Skeletal muscle tissue (tissue), 7 donors: Measurements from ENCODE around the genes NOG and CCDC182.

DNA sequence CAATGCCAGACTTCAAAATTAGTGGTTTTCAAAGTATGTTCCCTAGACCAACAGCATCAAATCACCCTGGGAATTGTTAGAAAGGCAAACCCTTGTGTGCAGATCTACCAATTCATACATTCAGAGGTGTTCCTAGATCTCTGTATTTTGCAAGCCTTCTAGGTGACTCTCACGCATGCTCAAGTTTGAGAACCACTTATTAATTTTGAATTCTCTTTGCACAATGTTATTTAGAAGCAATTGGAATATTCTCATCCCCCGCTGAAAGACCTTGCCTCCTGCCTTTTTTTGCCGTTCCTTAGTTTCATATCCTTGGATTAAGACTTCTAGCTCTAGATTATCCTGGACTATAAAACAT, 82.7 kb downstream of the PCTP start:
- PRO-cap, 3 experiments, result peak in 2 of 3 experiments; most common minus-strand start position 289 of the sequence (in 2)
- RAMPAGE, long total RNA, result no peak
- RRBS, 2 experiments, result no CpG with 5 or more reads among the region's 3 CpGs

- PRO-cap, 3 experiments, result no peak in any of the 3 experiments
- RAMPAGE, long total RNA, result no peak
- RRBS, 2 experiments, result no CpG with 5 or more reads among the region's 3 CpGs
These were observed 20.6 kb downstream of the ANKFN1 start for GRCh38 chr17:56173698-56174411.

DNA sequence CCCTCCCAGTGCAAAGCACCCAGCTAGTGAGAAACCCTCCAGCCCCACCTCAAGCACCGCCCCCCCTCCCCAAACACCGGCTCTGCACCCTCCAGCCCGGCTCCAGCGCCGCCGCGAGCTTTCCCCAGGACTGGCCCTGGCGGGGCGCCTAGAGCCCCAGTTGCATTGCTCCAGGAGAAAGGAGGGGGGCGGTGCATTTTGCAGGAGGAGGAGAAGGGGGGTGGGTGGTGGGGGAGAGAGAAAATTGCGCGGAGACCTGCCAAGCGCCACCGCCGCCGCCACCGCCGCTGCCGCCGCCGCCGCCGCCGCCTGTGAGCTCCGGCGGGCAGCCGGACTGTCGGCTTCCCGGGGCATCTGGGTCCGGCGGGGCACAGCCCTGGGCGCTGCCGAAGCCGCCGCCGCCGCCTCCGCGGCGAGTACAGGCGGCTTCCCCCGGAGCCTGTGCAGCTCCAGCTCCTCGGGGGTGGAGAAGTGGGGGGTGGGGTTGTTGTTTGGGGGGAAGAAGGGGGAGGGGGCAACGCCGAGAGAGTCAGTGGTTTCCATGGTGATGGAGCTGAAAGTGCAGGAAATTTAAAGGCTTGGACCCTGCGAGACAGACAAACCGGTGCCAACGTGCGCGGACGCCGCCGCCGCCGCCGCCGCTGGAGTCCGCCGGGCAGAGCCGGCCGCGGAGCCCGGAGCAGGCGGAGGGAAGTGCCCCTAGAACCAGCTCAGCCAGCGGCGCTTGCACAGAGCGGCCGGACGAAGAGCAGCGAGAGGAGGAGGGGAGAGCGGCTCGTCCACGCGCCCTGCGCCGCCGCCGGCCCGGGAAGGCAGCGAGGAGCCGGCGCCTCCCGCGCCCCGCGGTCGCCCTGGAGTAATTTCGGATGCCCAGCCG, at the start of gene NOG:
Gene NOG, plus strand, starts transcription at position 599 of the 877 bp plus-strand sequence.
- PRO-cap, 3 experiments, result peak in 2 of 3 experiments; most common plus-strand start position 731 of the sequence (in 2)
- RAMPAGE, long total RNA, result no peak
- RRBS, 2 experiments, result 2% methylated on average over 42 of the region's 89 CpGs

DNA sequence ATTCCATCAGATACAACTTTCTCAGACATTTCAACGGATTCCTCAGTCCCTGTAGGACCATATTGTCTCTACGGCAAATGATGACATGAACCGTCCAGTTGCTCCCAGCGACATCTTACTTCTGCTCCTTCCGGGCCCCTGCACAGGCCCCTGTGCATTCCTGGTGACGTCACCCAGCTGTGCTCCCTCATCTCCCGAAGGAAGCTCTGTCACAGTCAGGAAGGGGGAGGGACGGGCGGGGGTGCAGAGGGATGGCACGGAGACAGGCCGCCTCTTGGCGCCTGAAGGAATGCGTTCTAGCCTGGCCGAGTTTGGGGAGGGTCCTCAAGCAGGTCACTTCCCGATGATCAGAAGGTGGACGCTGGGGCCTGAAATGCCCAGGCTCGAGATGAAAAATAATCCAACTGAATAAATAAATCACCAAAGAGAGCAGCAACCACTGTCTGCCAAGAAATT, 114.1 kb downstream of the NOG start:
- PRO-cap, 3 experiments, result no peak in any of the 3 experiments
- RAMPAGE, long total RNA, result no peak
- RRBS, 2 experiments, result no CpG with 5 or more reads among the region's 17 CpGs

DNA sequence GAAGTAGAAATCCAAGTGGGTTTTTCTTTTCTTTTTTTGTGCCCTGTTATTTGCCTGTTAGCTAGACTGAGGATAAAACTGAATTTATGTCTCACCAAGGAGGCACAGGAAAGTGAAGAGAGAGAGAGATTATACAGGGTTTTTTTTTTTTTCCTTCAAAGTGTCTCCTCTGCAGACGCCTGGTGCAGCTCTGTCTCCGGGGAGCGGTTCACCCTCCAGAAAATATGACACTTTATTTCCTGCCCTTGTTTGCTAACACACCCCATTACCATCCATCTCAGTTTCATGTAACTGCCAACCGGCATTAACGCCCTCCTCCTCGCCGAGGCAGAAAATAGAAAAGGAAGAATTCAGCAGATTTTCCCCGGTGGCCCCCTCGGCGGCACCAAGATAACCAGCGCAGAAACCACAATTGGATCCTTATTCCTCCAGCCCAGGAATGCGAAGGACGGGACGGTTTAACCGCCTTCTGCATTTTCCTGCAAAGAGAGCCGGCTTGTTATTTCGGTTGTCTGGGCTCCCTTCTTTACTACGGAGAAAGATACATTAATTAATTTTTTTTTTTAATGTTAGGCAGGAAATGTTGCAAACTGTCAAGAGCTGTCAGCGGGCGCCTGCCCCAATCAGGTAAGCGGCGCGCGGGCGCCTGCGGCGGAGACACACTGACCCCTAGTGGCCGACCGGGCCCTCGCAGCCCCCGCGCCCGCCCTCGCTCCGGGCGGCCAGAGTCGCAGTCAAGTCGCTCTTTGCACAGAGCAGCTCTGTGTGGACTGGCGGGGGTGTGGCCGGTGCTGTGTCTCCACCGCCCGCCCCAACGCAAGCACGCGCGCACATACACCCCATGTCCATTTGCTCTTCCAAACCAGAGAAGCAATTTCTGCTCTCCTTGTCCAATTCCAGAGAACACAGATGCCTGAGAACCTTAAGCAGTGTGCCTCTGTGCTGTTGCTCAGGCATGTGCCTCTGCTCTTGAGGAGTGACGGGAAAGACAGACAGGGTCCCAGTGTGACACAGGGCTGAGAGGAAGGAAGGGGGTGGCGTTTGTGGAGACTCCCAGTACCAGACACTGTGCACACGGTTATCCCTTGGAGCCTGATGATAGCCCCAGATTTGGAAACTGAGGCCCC, 53.6 kb downstream of the C17orf67 start:
- PRO-cap, 3 experiments, result peak in 1 of 3 experiments; most common plus-strand start position 764 of the sequence (in 1)
- RAMPAGE, long total RNA, result no peak
- RRBS, 2 experiments, result 4% methylated on average over 18 of the region's 49 CpGs

DNA sequence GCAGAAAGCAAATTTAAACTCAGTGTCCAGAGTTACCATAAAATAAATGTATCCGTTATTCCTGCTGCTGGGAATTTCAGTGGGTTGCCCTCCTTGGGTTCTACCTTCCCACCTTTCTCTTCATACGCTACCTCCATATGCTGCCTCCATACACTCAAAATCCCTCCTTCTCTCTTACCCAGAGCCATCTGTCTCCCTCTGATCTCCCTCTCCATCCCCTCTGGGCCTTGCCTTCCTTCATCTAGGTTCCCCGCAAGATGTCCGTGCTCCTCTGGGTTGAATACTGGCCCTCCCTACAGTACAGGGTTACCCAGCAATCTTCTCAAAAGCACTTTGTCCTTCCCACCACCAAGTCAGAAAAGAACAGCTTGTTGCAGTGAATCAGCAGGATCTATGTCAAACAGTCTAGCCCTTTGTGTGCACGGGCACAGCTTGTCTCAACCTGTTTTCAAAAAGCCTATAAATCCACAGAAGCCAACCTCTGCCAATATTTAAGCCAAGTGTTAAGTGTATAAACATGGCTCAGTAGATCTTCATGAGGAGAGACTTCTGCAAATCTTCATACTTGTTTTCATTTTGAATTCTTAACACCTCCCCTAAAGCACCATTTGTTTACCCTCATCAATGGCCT, 25.3 kb downstream of the C17orf67 start:
- PRO-cap, 3 experiments, result no peak in any of the 3 experiments
- RAMPAGE, long total RNA, result no peak
- RRBS, 2 experiments, result no CpG with 5 or more reads among the region's 5 CpGs

- PRO-cap, 3 experiments, result no peak in any of the 3 experiments
- RAMPAGE, long total RNA, result no peak
- RRBS, 2 experiments, result no CpG with 5 or more reads among the region's 14 CpGs
These were observed 20.5 kb downstream of the TRIM25 start for GRCh38 chr17:56893151-56893873.

DNA sequence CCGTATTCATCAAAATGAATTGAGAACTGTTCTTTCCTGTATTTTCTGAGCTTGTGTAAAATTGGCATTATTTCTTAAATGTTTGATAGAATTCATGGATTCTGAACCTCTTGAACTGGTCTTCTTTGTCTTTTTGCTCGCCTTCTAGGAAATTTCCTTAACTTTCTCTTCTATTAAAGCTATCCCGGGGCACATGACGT, 4.0 kb upstream of the TRIM25 start:
- PRO-cap, 3 experiments, result no peak in any of the 3 experiments
- RAMPAGE, long total RNA, result no peak
- RRBS, 2 experiments, result no CpG with 5 or more reads among the region's 4 CpGs

DNA sequence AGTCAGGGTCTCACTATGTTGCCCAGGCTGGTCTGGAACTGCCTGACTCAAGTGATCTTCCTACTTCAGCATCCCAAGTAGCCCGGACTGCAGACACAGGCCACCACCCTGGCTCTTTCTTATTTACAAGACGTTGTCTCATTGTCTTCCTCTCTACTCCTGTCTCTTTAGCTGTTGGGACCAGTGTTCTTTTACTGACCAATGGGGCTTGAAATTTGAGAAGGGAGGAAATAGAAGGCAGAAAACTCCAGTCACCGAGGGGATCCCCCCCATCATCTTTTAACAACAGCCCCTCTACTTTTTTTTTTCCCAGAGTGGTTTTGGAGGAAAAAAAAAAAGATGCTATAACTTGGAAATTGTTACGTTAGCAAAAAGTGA, 1.2 kb downstream of the SCPEP1 start:
- PRO-cap, 3 experiments, result no peak in any of the 3 experiments
- RAMPAGE, long total RNA, result no peak
- RRBS, 2 experiments, result no CpG with 5 or more reads among the region's 4 CpGs

DNA sequence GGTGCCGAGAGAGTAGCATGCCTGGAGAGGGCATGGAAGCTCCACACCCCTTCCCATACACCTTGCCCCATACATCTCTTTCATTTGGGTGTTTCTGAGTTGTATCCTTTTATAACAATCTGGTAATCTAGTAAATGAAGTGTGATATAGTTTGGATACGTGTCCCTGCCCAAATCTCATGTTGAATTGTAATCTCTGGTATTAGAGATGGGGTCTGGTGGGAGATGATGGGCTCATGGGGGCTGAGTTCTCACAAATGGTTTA, 45.3 kb downstream of the SCPEP1 start:
- PRO-cap, 3 experiments, result no peak in any of the 3 experiments
- RAMPAGE, long total RNA, result no peak
- RRBS, 2 experiments, result no CpG with 5 or more reads among the region's 2 CpGs

GRCh38 chr17:57033324-57033810, 51.7 kb upstream of the AKAP1 start:
- PRO-cap, 3 experiments, result no peak in any of the 3 experiments
- RAMPAGE, long total RNA, result no peak
- RRBS, 2 experiments, result no CpG with 5 or more reads among the region's 6 CpGs

- PRO-cap, 3 experiments, result no peak in any of the 3 experiments
- RAMPAGE, long total RNA, result no peak
- RRBS, 2 experiments, result no CpG with 5 or more reads among the region's 2 CpGs
These were observed 11.4 kb upstream of the AKAP1 start for GRCh38 chr17:57073604-57073999.

GRCh38 chr17:57092096-57092684, 7.1 kb downstream of the AKAP1 start:
- PRO-cap, 3 experiments, result peak in 2 of 3 experiments; most common minus-strand start chr17:57092271 (in 1)
- RAMPAGE, long total RNA, result no peak
- RRBS, 2 experiments, result no CpG with 5 or more reads among the region's 4 CpGs

DNA sequence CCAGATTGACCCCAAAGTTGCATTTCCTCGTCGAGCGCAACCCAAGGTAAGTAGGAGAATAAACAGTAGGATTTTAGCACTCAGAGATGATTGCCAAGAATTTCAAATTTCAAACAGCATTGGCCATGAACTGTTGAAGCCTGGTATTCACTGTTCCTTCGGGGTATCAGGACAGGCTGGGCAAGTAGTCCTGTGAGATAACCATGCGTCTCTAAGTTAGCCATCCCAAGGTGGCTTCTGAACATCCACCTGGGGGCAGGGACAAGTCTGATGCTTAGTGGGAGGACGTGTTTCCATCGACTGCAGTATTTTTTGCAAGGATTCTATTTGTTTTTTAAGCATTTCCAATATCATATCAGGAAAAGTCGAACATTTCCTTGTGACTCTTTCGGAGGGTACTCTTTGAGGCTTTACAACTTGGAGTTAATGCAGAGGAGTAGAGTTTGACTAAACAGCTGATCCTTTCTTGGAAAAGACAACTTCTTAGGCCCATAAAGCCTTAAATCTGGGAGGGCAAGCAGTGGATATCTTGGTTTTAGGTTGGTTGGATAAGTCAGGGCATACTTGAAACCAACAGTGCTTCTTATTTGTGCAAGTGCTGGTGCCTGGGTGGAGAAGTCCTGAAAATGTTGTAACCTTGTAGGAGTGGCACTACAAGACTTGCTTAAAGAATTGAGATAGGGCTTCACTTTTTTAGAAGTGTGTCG, 6.0 kb downstream of the MSI2 start:
- PRO-cap, 3 experiments, result no peak in any of the 3 experiments
- RAMPAGE, long total RNA, result no peak
- RRBS, 2 experiments, result no CpG with 5 or more reads among the region's 10 CpGs

DNA sequence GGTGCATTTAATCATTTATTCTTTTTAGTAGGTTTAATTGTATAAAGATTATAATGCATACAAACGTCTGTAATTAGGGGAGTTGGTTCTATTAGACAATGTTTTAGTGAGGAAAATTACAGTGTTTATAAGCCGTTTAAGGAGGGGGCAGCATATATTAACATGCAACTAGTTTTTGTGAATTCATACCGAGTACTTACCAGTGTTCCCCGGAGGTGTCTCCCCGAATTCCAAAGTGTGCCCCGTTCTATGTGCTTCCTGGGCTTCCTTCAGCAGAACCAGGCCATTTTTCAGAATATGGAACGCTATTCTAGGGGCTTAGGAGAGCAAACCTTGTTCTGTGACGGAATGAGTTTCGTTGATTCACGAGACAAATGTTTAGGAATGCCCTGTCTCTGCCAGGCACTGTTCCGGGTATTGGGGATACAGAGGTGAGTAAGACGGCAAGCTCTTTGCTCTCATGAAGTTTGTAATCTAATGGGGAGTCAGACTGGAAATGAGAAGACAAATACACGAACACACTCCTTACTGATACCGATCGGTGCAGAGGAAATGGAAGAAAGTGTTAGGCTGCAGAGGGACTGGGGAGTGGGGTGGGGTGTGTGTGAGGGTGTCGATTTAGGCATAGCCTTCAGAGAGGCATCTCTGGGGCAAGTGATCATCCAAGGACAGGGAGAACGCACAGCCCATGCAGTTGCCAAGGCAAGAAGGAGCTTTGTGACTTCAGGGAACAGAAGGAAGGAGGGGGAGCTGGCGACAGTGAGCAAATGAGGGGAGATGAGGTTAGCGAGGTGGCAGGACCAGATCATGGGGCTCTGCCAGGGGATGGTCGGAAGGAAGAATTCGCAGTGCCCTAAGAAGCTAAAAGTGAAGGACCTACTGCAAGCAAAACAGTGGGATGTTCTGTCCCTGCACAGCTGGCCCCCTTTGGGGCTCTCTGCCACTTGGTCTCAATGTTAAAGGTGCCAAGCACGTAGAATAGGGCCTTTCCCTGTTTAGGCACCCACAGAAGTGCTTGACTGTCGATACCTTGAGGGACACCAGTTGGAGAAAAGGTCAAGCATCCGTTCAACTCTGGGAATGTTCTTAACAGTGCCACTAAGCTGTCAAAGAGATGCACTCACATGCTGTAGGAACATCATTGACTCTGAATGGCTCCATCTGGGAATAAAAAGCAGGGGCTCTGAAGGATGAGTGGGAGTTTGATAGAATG, 189.6 kb downstream of the MSI2 start:
- PRO-cap, 3 experiments, result no peak in any of the 3 experiments
- RAMPAGE, long total RNA, result no peak
- RRBS, 2 experiments, result no CpG with 5 or more reads among the region's 24 CpGs

DNA sequence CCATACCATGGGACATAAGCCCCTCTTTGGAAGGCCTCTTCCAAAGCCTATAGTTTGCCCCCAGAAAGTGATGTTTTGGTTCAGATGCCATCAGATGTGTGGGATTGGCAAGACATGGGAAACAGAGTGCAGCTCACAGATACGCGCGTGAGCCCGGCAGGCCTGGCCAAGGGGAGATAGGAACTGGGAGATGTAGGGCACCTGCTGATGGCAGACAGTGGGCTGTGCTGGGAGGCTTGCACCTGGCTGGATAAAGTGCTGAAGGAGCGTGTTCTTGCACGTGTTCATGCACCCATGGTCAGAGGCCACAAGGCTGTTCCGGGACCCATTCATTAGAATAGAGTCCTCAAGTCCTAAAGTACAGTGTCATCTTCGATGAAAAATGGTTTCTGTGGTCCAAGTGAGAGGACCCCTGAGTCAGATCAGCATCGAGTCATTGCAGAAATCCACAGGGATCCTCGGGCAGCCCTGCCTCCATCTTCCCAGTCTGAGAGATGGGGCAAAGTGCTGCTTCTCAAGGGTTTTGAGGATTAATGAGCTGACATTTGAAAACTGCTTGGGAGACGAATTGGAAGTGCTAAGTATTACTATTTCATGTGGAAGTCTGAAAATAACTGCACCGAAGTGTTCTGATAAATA, 236.4 kb downstream of the CCDC182 start:
- PRO-cap, 3 experiments, result no peak in any of the 3 experiments
- RAMPAGE, long total RNA, result no peak
- RRBS, 2 experiments, result no CpG with 5 or more reads among the region's 12 CpGs

GRCh38 chr17:57527403-57528634, 217.3 kb downstream of the CCDC182 start:
- PRO-cap, 3 experiments, result no peak in any of the 3 experiments
- RAMPAGE, long total RNA, result no peak
- RRBS, 2 experiments, result no CpG with 5 or more reads among the region's 21 CpGs

DNA sequence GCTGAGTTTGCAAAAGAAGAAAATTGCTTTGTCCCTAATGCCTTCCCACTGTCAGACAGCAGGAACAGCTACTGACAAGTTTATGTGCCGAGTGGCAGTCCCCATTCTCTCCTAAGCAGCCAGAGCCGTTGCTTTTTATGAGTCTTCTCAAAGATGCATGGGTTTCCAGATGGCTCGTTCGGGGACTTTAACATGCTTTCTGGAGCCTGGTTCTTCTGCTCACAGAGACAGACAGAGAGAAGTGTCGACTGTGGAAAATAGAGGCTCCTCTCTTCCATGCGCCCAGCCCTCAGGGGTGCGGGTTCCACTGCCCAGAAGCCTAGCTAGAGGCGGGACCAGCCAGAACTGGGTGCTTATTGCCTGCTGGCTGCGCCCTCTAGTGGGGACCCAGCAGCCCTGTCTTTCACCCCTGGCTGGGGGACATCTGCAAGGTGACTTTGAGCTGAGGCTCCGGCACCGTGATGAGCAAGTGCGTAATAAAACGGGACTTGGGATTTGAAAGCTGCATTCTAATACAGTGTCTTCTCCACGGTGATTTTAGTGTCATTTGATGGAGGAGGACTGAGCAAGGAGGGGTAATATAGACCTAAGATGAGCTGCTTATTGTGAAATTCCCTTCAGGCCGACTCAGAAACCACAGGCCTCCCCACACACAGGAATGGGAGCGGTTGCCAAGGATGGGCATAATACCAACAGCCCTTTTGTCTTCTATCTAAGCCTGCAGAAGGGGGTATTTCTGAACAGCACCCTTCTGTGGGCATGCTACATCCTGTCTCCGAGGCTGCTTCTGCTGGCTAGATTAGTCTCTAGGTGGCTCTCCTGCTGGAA, 73.2 kb downstream of the CCDC182 start:
- PRO-cap, 3 experiments, result no peak in any of the 3 experiments
- RAMPAGE, long total RNA, result no peak
- RRBS, 2 experiments, result no CpG with 5 or more reads among the region's 17 CpGs

GRCh38 chr17:57745182-57745597, at the start of gene CCDC182:
TSS of gene CCDC182 (minus strand) at chr17:57745299.
- PRO-cap, 3 experiments, result no peak in any of the 3 experiments
- RAMPAGE, long total RNA, result no peak
- RRBS, 2 experiments, result no CpG with 5 or more reads among the region's 5 CpGs

- PRO-cap, 3 experiments, result no peak in any of the 3 experiments
- RAMPAGE, long total RNA, result no peak
- RRBS, 2 experiments, result no CpG with 5 or more reads among the region's 28 CpGs
These were observed 18.9 kb upstream of the MRPS23 start for GRCh38 chr17:57868418-57869529.